ENCODE measurements around a stretch of chr9.

- PRO-cap = no peak
- RAMPAGE, long total RNA, 2 experiments = no peak in any of the 2 experiments
Measured at GRCh38 chr9:88995672-88996335, 4.5 kb downstream of the S1PR3 start.

DNA sequence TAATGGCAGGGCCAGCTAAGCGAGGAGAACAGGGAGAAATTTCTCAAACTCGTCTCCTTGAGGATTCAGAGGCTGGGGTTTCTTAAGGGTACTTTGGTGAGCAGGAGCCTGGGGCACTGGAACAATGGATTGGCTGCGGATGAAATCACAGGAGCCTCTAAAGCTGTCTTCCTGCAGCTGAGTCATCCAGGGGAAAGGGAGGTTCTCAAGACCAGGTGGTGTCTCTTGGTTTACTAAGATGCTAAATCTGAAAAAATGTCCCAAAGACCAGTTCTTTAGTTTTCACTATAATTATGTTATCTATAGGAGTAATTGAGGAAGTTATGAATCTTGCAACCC, 63.5 kb upstream of the CKS2 start:
- PRO-cap = no peak
- RAMPAGE, long total RNA, 2 experiments = no peak in any of the 2 experiments

GRCh38 chr9:89362892-89363257, 44.6 kb downstream of the SECISBP2 start:
- PRO-cap = no peak
- RAMPAGE, long total RNA, 2 experiments = no peak in any of the 2 experiments

- PRO-cap = no peak
- RAMPAGE, long total RNA, 2 experiments = no peak in any of the 2 experiments
Measured at GRCh38 chr9:89405793-89406367, 87.6 kb downstream of the SECISBP2 start.

GRCh38 chr9:89427097-89427637, 70.7 kb downstream of the SEMA4D start:
- PRO-cap = no peak
- RAMPAGE, long total RNA, 2 experiments = no peak in any of the 2 experiments

DNA sequence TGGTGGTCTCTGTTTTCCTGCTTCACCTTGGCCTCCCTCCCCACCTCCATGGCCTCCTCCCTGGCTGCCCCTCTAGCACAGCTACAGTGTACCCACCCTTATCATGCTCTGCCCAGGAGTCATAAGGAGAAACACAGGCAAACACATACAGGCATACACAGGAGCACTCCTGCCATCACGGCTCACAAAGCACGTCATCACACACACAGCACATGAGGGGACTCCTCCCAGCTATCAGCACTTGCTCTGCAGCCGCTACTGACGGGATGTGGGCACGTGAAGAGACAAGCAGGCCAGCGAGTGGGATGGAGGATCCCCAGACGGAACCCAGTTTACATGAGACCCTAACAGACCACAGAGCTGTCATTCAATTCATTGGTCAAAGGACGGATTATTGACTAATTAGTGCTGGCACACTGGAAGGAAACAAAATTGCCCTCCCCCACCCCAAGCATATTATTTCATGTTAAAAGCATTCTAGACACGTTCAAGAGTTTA, 53.7 kb downstream of the SEMA4D start:
- PRO-cap = no peak
- RAMPAGE, long total RNA, 2 experiments = no peak in any of the 2 experiments

DNA sequence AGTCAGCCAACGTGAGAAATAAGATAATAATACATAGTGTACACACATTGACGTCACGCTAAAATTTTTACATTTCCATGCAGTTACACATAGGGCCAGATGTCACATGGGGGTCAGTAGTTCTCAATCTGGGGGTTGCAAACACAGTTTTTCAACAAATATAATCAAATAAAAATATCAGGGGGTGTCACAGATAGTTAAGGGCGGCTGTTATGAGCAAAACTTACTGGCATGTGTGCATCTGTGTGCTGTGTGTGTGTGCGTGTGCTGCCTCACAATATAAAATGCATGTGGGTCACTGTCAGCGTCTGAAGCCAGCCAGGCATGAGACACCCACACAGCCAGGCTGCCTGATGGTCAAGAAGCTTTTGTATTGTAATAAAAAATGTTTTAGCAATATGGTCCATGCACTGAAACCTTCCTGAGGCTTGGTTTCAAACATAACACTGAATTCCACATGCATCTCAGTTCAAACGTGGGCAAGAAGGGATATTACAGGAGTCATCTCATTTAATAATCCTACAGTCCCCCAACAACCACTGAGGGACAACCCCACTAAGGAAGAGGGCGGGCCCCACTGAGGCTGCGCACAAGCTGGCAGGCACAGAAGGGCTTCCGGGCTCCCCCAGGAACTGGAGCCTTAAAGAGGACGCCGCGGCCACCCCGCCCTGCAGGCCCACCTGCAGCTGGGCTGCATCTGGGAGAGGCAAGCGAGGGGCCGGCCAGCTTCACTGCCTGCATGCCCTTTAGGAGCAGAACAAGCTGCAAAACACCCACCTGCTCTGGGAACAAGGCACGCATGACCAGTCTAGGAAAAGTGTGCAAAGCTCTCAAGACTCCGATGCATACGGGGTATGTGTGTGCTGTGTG, 14.2 kb downstream of the SEMA4D start:
- PRO-cap = no peak
- RAMPAGE, long total RNA, 2 experiments = no peak in any of the 2 experiments

GRCh38 chr9:89496728-89497697, 900 bp downstream of the SEMA4D start:
- PRO-cap = no peak
- RAMPAGE, long total RNA, 2 experiments = no peak in any of the 2 experiments

DNA sequence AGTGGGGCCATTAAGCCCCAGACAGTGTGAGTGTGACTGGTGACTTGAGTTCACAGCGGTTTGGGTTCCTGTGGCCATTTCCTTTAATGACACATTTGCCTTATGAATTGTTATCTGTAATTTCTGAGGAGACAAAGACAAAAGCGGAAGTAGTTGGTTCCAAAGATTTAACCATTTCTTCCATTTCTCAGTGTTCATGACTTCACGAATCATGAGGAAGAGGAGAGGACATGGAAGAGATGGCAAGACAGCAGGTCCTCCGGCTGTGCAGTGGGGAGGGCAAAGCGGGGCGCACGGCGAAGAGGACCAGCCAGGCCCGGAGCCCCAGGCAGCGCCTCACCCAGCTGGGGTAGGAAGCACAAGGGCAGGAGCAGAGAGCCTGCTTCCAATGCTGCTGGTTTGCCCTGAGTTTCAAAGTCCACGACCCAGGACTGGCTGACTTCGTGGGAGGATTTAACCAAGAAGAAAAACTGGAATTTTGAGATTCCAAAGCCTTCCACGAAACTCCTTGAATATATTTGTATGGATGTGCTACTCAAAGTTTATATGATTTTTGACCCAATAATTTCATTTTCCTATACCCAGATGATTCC, 28.0 kb upstream of the SEMA4D start:
- PRO-cap = no peak
- RAMPAGE, long total RNA, 2 experiments = no peak in any of the 2 experiments

GRCh38 chr9:89528351-89529055, 30.6 kb upstream of the SEMA4D start:
- PRO-cap = no peak
- RAMPAGE, long total RNA, 2 experiments = no peak in any of the 2 experiments

DNA sequence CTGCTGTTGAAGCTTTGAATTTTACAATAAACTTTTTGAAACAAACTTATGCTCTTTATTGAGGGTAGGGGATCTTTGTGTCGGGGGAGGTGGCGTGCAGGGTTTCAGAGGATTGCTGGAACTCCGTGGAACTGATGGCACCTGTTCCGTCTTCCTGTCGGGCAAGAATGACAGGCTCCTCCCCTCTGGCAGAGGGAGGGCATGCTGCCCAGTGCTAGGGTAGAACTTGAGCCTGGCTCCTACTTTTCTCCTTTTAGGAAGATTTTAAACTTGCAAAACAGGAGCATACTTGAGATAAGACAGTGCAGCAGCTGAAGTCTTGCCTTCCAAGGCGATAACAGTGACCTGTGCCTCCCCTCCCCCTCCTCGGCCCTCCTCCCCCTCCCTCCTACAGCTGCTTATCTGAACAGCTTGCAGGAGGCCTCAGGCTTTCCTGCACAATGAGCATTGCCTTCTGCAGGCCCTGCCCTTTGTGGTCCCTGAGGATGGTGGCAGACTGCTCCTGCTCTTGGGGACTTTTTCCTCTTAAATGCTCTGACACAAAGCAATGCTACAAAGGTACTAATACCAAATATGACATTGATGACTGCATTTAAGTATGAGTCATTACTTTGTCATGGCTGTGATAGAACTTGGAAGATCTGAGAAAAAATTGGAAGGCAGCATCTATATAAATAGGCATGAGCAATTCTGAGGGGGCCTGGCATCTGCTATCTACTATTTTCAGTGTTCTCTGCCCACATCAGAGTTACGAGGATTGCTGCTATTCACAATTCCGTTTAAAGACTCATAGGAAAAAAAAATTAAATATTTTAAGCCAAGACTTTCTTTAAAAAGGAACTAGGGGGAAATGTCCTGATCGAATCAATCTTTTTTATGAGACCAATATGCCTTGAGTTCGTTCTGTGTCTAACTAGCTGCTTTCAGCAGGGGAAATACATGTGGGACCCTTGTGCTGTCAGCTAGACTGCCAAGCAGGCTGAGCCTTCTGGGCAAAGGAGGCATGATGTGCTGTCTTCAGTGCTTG, 2.0 kb downstream of the GADD45G start:
- PRO-cap = bidirectional peak, plus-strand start at position 403 of the sequence, minus-strand start at position 169 of the sequence
- RAMPAGE, long total RNA, 2 experiments = no peak in any of the 2 experiments

- PRO-cap = no peak
- RAMPAGE, long total RNA, 2 experiments = no peak in any of the 2 experiments
Measured at GRCh38 chr9:89621332-89622104, 16.7 kb downstream of the GADD45G start.

DNA sequence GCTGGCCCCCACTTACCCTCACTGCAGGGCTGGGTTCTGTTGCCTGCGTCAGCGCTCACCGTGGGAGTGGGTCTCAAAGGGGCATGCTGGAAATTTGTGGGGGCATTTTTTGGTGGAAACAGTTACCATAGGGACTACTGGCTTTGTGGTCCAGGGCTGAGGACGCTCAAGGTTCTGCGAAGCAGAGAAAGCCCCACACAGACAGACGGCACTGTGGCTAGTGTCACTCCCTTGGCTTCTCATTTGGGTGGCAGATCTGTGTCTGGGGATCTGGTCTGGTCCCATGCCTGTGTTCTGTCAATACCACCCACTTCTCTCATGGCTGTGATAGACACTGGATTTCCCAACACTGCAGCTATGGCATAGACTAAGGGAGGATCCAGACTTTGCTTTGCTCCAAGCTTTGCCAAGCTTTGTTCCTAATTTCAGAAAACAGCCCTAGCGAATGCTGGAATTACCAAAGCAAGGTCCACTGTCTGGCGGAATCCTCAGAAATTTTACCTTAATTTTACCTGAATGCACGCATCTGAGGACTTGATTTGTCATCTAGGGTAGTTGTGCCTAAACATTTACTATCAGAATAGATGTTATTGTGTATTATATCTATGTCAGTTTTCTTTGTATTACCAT, 62.1 kb downstream of the GADD45G start:
- PRO-cap = no peak
- RAMPAGE, long total RNA, 2 experiments = no peak in any of the 2 experiments

DNA sequence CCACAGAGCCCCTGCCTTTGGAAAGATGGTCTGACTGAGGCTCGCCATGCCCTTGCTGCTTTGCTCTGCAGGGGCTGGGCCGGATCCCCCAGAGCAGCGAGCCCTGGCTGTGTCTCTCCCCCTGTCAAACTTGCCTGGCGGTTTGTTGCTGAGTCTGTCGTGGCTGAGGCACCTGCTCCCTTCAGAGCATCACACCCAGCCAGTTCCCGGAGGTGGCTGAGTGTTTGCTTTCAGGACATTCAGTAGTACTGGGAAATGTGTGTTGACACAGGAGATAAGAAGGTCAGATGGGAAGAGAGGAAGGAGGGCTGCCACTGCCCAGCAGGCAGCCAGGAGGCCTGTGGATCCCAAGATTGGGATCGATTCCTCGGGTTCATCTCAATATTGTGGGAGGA, 62.9 kb downstream of the GADD45G start:
- PRO-cap = no peak
- RAMPAGE, long total RNA, 2 experiments = no peak in any of the 2 experiments

GRCh38 chr9:89759491-89760115, 154.8 kb downstream of the GADD45G start:
- PRO-cap = no peak
- RAMPAGE, long total RNA, 2 experiments = no peak in any of the 2 experiments

DNA sequence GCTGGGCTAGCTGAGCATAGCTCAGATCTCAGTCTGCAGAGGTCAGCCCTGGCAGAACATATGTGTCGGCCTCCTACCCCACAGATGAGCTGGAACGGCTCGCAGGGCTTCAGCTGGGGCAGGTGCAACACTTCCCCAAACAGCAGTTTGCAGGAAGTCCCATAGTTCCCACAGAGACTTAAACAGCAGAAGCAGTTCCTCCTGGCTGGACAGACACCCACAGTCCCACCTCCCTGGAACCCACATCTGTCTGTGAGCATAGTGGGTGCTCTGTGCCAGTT, 404.6 kb downstream of the GADD45G start:
- PRO-cap = no peak
- RAMPAGE, long total RNA, 2 experiments = no peak in any of the 2 experiments

DNA sequence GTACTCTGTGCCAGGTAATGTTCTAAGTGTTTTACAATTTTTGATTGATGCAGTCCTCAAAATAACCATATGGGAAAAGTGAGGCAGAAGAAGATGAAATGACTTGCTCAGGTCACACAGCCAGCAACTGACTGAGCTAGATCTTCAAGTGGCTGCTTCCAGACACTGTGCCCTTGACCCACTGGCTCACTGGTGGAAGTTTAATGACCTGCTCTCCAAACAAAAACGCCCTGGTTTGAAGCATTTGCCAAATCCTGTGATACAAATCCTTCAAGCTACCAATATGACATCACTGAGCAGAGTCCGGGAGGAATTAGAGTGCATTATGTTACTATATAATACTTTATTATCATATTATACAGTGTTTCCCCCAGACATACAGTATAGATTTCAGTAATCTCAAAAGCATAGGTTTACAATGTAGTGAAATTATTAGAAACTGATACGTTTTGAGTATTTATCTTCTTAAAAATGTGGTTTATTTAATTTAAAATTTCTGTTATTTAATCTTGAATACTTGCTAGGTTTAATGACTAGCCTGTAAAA, 459.5 kb downstream of the GADD45G start:
- PRO-cap = no peak
- RAMPAGE, long total RNA, 2 experiments = no peak in any of the 2 experiments

DNA sequence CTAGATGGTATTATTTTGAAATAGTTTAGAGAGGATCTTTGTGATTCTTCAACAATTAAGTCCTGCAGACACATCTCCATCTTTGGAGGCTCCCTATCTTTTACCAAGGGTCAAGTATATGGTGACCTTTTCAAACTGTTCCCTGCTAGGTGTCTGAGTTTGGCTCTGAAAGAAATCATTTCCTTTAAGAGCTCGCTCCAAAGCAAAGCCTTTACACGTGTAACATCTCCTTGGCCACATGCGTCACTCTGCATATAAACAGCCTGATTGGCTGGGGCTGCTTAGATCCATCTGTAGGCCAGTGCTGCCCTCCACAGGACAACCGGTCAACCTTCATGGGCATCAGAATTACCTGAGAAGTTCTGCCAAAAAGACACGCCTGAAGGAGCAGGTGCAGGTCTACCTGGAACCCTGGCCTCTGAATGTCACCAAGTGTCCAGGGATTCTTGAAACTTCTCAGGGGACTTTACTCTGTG, 497.4 kb downstream of the GADD45G start:
- PRO-cap = no peak
- RAMPAGE, long total RNA, 2 experiments = no peak in any of the 2 experiments

GRCh38 chr9:90919478-90920363, 118.1 kb downstream of the SYK start:
- PRO-cap = bidirectional peak, plus-strand start at chr9:90920251, minus-strand start at chr9:90920113
- RAMPAGE, long total RNA, 2 experiments = no peak in any of the 2 experiments

GRCh38 chr9:90920892-90921667, 119.5 kb downstream of the SYK start:
- PRO-cap = bidirectional peak, plus-strand start at chr9:90921476, minus-strand start at chr9:90921216
- RAMPAGE, long total RNA, 2 experiments = no peak in any of the 2 experiments

Data from right atrium auricular region (tissue), 2 donors.